ENCODE measurements around a stretch of chr18.

DNA sequence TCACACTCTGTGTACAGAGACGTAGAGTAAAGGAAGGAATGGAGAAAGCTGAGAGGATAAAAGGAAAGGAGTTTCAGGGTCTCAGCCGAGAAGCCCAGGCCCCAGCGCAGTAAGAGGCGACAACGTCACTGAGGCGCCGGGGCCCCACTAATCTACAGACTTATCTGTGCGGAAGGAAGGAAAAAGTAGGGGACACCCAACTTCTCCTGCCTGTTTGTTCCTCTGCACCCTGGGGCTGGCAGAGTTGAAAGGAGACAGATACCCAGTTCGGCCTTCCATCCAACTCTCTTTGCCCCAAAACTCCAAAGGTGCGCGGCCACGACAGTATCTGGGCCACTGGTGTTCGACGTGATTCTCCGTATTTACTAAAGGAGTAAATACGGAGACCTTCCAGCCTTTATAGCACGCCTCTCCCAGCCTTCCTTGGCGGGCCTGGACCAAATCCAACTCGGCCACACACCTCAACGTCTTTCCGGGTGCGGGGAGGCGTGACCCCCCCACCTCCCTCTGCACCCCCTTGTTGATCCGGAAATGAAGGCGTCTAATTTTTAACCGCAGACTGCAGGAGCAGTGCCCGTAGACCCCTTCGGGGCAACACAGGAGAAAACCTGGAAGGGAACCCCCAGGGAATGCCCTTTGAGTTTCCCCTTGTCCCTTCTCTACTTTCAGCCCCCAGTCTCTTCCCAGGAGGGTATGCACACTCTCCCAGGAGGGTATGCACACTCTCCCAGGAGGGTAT lies 1.6 kb downstream of the SMAD7 start:
- RRBS: 1% methylated on average over 4 of the region's 28 CpGs

DNA sequence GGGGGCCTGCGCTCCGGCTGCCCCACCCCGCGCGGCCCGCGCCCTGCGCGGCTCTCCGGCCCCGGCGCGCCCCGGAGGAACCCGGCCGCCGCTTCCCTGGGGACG lies 259 bp downstream of the SMAD7 start:
- RRBS: 2% methylated on average over 9 of the region's 18 CpGs

GRCh38 chr18:48953232-48953376 lies 2.3 kb upstream of the SMAD7 start:
- RRBS: no CpG with 5 or more reads among the region's 2 CpGs

GRCh38 chr18:48974675-48975171 lies 24.0 kb upstream of the SMAD7 start:
- RRBS: no CpG with 5 or more reads among the region's 21 CpGs

DNA sequence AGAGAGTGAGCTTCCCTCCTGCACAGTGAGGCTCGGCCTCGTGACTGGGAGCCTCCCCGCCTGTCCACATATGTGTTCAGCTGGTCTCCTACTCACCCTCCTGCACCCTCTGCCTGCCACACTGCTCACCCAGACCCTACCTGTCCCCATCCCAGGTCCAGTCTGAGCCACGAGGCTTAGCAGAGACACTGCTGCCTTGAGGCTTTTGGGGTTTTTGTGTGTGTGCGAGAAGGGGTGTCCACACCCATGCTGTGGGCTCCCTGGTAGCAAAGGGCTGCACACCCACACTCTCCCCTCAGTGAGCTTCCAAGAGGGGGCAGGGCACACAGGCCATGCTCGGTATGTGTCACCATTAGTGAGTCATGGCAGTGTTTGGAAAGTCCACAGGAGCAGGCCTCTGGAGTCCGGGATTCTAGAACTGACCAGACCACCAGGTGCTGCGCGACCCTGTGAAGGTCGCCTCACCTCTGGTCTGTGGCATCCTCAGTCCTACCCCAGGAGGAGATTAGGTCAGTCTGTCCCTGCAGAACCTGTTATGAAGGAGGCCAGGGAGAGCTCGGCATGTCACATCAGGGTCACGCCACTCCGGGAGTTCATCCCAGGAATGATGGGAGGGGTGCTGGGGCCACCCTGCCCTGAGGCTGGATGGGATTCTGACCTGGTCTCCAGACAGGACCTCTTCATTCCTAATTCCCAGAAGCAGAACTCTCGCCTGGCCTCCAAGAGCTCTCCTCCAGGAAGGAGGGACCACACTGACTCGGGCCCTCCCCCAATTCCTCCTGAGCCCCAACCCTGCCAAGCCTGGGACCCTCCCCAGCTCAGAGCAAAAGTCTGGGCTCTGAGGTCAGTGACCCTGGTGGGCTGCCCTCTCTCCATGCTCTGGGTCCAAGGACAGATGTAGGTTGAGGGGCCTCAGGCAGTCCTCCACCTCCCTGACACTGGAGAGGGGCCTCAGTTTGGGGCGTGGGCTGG lies 40.0 kb upstream of the SMAD7 start:
- RRBS: no CpG with 5 or more reads among the region's 16 CpGs

DNA sequence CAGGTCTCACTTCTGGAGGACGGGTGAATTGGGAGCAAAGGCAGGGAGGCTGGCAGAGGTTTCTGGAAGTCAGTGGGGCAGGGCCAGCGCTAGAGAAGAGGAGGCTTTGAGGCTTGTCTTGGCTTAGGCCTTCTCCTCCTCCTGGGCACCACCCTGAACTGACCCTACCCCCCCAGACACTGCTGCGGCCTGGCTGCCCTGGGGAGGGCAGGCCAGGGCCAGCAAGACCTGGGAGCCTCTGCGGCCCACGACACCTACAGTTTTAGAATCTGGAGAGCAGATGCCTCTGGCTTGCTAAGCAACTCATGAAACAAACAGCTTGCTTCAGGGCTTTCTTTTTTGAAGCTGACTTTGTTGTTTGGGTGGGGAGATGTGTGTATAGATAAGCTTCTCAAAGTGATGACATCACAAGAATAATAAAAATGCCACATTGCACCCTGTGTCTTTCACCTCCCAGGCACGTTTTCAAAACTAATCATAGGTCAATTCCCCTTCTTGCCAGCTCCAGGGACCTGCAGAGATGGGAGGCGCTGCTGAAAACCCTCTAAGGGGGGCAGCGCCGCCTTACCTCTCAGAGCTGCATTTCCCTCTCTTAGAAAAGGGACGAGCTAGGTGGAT lies 46.2 kb upstream of the SMAD7 start:
- RRBS: no CpG with 5 or more reads among the region's 10 CpGs

DNA sequence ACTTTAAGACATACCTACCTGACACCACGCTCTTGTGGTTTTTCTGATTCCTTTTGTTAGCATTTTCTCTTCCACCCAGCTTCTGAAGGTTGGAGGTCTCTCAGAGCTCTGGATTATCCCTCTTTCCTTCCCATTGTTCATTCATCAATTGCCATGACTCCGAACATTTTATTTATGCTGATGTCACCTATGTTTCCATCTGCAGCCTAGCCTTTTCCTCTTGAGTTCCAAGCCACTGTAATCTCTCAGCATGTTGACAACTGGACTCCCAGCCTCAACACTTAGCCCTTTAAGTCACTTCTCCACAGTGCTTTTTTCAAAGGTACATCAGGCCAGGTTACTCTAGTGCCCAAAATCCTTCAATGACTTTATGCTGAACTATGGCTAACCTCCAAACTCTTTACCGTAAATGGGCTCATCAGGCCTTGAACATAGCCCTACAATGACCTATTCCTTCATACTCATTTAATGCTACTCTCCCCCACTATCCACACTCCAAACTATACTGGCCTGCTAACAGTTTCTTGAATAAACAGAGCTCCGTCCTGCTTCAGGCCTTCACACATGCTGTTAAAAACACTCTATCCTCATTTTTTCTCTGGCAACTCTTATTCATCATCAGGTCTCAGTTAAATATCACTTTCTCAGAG lies 190.4 kb upstream of the SMAD7 start:
- RRBS: no CpG with 5 or more reads among the region's 4 CpGs

- RRBS: no CpG with 5 or more reads among the region's 3 CpGs
Measured at GRCh38 chr18:49159922-49160652, 209.3 kb upstream of the SMAD7 start.

DNA sequence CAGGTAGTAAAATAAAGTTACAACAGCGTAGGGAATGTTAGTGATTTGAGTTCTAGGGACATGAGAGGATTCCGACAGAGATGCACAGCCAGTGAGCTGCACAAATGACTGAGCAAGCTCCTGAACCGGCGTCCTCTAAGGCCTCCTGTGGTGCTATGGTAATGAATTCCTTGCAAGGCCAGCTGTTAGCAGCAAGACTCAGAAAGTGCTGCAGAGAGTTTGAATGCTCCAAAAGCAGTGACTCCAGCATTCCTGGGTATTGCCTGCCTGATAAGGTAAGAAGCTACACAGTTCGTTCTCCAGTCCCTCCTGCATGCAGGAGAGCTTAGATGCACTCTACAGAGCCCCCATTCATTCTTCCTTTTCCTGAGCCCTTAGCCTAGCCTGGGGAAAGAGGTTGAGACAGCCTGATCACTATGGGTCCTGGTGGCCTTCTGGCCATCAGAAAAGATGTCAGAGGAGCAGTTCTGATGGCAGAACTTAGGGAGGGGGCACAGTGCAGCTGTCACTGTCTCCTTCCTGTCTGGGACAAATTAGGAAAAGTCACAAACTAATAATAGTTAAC lies 4.9 kb upstream of the DYM start:
- RRBS: no CpG with 5 or more reads among the region's 5 CpGs

- RRBS: no CpG with 5 or more reads among the region's 10 CpGs
Measured at GRCh38 chr18:49486580-49486904, 492 bp downstream of the C18orf32 start.

DNA sequence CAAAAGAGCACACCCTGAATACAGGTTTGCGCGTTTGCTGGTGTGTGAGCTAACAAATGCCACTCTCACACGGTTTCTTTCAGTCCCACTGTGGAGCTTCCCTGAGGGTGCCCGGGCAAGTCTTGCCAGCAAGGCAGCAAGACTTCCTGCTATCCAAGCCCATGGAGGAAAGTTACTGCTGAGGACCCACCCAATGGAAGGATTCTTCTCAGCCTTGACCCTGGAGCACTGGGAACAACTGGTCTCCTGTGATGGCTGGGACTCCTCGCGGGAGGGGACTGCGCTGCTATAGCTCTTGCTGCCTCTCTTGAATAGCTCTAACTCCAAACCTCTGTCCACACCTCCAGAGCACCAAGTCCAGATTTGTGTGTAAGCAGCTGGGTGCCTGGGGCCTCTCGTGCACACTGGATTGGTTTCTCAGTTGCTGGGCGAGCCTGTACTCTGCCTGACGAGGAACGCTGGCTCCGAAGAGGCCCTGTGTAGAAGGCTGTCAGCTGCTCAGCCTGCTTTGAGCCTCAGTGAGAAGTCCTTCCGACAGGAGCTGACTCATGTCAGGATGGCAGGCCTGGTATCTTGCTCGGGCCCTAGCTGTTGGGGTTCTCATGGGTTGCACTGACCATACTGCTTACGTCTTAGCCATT lies 28.7 kb downstream of the LIPG start:
- RRBS: no CpG with 5 or more reads among the region's 15 CpGs

GRCh38 chr18:49591461-49592260 lies 29.8 kb downstream of the LIPG start:
- RRBS: 57% methylated on average over 1 of the region's 6 CpGs

DNA sequence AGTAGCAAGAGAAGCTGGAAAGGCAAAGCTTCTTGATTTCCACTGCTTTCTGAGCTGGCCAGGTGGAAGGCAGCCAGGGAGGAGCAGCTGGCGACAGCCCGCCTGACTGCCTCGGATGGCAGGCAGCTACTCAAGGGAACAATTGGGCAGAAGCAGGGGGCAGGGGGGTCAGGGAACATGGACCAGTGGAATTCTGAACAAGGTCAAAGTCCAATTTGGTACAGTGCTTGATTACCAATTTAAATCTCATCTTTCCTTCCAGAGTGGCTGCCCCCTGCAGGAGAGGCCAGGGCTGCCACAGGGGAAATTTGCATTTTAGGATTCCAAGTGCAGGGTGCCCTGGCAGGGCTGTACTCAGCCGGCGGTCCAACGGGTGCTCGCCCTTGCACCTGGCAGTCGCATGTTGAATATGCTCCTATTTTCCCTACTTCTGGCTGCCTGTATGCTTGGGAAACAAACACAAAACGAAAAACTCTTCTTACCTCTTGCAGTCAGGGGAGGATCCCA lies 67.3 kb downstream of the LIPG start:
- RRBS: no CpG with 5 or more reads among the region's 9 CpGs

- RRBS: no CpG with 5 or more reads among the region's 9 CpGs
Measured at GRCh38 chr18:49663854-49664459, 102.1 kb downstream of the LIPG start.

DNA sequence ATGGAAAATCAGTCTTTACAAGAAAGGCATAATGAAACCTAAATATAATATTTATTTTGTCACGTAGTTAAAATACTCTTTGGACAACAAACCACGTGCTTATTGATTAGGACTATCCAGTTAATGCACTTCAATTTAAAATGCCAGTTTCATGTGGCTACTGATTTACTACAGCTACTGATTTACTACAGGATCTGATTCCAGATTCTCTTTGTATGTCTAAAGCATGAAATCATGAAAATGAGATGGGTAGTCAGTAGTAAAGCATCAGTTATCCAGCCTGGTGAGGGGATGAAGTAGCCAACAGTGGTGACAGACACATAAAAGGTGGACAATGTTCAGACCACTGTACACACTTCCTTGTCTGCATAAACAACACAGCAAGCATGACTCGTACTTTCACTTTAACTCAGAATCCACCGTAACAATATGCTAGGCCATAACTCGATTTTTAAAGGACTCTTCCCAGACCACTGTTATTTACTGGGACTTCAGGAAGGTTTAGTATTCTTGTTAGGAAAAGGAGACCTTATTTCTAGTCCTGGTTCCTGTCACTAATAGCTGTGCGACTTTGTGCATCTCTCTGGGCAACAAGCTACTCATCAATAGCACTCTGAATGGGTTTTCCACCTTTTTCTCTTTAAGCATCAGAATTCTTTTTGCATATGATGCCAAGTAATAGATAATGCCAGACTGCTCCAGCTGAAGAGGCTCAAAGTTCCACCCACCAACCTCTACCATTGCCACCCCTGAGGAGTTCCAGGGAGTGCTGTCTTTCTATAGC lies 24.8 kb downstream of the ACAA2 start:
- RRBS: no CpG with 5 or more reads among the region's 6 CpGs

DNA sequence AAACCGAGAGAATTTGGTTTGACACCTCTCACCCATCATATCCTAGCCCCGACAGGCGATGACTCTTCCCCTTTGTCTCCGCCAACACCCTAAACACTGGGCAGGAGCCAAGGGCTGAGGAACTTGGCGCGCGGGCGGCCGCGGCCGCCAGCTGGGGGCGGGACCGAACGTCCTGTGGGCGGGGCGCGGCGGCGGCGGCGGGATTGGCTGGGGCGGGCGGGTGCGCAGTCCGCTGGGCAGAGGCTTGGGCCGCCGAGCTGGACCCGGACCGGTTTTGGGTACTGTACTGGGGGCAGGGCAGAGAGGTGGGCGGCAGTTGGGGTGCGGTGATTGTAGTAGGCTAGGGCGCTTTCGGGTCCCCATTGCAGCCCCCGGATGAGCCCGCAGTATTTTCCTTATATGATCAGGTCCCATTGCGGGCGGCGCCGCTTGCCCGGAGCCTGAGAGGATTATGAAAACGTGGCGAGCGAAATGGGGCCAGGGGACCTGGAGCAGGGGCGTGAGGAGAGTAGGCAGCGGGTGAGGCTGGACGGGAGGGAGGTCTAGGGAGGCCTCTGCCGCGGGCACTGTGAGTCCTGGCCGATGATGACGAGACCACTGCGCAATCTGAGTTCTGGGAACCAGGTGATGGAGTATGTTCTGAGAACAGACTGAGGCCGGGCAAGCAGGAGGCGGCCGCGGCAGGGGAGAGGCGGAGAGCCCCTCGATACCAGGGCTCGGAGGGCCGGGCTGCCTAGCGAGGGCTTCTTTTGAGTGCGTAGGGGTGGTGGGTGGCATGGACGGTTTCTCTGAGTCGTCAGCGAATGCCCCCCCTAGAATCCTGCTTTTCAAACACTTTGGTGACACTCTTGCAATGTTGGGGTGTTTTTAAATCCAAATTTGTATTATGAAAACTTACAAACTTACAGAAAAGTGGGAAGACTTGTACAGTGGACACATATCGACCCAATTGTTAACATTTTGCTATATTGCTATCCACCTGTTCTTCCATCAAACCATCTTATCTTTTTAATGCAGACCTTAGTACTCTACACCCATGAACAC lies 774 bp upstream of the ACAA2 start:
- RRBS: 8% methylated on average over 18 of the region's 65 CpGs

- RRBS: no CpG with 5 or more reads among the region's 8 CpGs
Measured at GRCh38 chr18:49902682-49902928, 89.3 kb upstream of the ACAA2 start.

GRCh38 chr18:49966970-49967663 lies 153.8 kb upstream of the ACAA2 start:
- RRBS: no CpG with 5 or more reads among the region's 7 CpGs

- RRBS: no CpG with 5 or more reads among the region's 3 CpGs
Measured at GRCh38 chr18:50083745-50084187, 111.2 kb downstream of the MYO5B start.

All from SK-N-MC (cell line).